Hair follicle dermal papilla cell (primary cell): ENCODE results near the gene CELSR3.

DNA sequence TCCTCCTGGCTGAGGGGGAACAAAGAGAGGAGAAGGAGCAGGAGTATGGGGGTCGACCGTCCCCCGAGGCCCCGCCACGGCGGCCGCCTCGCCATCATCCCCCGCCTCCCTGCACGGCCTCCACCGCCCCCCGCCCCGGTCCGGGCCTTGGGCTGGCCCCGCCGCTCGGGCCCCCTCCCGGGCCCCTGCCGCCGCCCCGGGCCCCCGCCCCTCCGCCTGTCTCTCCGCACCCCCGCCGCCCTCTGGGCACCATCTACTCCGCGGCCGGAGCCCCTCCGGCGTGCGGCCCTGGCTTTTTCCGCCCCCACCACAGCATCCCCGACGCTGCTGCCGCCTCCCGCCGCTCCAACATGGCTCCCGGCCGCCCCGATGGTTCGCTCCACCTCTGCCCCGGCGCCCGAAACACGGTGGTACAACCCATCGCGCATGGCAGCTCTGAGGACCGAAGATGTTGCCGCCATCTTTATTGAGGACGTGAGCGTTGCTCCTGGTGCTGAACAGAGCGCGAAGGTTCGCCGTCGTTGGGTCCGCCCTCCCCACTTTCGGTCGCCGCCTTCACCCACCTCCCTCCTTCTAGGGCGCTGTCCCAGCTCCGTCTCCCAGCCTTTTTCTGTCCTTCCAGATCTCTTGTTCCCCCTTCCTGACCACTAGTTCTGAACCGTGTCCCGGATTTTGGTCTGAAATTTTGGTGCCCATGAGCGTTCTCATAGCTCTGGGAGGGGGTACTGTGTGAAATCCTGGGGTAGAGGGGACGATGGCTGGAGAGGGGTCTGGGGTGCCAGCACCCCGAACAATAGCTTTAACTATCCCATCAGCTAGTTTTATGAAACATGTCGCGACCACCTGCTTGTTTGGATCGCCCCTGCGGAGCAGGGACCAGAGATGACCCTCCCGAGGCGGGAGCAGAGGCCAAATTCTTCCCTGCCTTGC, at the start of gene CELSR3:
Gene CELSR3 (minus strand): TSS at position 350 of the 930 bp plus-strand sequence.
- CAGE, long polyA plus RNA = no peak

GRCh38 chr3:48663467-48664537, 1.1 kb upstream of the CELSR3 start:
- CAGE, long polyA plus RNA = no peak

- CAGE, long polyA plus RNA = no peak
Measured at GRCh38 chr3:48687101-48687629, 1.4 kb upstream of the NCKIPSD start.

- CAGE, long polyA plus RNA = no peak
Measured at GRCh38 chr3:48691968-48692311, 6.2 kb upstream of the NCKIPSD start.

GRCh38 chr3:48695148-48695910, 9.6 kb upstream of the NCKIPSD start:
- CAGE, long polyA plus RNA = no peak

- CAGE, long polyA plus RNA = no peak
Measured at GRCh38 chr3:48929599-48929851, 10.9 kb downstream of the ARIH2 start.

DNA sequence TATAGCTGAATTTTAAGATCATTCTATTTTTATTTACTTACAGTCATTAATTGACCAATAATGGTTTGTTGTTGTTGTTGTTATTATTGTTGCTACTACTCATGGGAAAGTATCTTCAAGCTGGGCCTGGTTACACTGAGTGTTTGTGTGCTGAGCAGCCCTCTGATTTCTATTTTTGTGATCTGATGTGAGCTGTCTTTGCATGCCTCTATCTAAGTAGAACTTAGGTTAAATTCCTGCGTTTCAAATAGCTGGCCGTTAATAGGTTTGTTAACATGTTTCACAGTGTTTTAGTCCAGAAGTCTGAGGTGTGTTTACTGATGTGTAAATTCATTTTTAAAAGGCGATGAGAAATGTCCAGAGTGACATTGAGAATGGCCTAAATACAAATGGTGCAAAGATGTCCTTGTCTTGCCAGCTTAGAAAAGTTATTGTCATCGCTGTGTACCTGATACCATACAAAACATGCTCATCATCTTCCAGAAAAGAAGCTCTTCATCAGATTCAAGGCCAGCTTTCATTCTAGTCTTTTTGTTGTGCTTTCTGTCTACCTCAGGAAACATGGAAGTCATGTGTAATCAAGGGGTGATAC, 15.8 kb downstream of the ARIH2 start:
- CAGE, long polyA plus RNA = no peak

DNA sequence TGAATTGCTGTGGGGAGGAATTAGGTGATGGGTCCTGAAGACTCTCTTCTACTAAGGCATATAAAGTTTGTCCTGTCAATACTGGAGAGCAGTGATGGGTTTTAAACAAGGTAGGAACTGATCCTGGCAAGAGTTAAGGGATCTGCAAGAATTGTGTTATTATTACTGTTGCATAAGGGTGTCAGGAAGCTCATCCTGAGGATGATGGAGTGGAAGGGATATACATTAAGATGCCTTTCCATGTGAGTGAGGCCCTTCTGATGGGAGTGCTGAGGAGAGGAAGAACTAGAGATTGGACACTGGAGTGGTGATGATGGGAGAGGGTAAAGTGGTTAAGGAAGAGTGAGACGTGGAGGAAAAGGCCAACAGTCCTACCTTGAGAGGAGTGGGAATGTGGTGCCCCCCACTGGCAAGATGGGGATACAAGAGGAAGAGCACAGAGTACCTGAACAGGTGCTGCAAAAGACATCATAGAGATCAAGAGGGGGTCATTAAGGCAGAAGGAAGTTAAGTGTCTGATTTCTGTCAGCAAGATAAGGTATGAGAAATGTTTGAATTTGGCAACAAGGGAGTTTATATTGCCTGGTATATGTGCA, 33.8 kb downstream of the ARIH2 start:
- CAGE, long polyA plus RNA = no peak

DNA sequence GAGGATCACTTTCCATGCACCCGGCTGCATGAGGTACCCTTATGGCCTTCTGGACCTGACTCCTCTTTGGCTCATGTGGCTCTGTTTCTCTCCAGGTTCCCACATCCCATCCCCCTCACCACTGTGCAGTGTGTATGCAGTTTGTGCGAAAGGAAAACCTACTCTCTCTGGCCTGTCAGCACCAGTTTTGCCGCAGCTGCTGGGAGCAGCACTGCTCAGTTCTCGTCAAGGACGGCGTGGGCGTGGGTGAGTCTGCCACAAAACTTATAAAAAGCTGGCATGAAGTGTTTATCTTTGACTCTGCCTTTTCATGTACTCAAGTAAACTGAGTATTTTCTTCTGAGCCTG, 23.0 kb upstream of the P4HTM start:
- CAGE, long polyA plus RNA = no peak

- CAGE, long polyA plus RNA = no peak
Measured at GRCh38 chr3:49020143-49021154, 1.5 kb upstream of the NDUFAF3 start.

DNA sequence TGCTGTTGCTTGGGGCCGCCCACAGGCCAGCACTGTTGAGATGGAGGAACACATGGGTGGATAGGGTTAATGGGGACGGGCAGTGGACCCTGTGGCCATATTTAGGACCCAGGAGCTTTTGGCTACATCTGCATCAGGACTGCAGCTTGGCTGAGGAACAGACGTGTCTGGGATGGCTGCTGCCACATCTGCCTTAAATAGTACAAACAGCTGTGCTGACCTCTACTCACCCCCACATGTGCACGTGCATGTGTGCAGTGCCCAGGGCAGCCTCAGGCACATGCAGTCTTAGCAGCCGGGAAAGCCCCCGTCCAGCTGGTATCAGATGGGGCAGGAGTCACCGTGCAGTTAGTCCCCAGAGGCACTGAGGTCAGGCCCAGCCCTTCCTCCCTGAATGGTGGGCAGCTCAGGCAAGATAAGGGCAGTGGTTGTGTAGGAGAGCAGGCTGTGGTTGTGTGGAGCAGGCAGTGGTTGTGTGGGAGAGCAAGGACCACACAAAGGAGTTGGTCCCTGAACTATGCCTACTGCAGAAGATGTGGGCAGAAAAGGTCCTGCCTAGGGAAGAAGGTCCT, 3.4 kb downstream of the NDUFAF3 start:
- CAGE, long polyA plus RNA = no peak

DNA sequence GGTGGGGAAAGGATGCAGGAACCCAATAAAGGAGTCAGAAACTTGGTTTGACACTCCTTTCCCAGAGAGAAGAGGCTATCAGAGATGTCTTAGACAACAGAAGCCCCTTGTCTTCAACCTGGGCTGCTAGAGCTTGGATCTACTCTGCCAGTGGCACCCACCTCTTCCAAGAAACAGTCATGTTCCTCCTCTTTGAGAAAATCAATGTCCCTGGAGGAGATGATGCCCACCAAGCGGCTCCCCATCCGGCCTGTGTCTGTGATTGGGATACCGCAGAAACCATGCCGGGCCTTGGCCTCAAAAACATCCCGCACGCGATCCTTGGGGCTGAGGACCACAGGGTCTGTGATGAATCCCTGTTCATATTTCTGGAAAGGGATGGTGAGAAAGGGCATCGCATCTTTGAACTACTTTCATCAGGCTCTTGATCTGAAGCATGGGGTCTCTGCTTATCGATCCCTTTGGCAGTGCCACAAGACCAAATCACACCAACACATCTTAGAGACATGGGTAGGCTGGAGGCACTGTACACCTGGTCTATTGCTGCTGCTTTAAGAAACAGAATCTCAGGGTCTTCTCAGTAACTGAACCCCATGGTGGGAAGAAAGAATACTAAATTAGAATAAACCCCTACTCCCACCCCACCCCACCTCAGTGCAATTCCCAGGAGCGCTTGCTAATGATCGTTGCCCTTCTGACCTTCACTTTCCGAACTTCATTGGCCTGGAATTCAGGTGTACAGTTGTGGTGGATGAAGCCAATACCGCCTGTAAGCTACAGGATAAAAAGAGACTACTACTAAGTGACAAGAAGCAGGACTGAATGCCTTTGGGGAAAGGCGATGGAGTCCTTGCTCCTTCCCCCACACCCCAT, 1.4 kb downstream of the IMPDH2 start:
- CAGE, long polyA plus RNA = no peak

DNA sequence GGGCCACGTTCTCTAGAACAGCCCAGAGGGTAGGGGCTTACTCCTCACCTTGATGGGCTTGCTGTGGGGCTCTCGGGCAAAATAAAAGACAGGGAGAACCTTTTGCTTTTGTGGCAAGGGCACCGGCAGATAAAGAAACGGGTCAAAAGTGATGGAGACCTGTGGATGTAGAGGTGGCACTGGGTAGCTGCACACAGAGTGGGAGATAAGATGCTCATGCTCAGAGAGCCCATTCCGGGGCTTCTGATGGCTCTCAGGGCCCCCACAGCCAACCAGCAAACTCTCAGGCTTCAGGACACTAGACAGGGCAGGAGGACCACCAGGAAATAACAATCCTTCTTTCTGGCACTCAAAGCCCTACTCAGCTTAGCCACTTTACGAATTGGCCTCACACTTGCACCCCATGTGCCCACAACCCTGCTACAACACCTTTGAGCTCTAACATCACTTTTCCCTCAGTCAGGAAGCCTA, 6.5 kb downstream of the USP19 start:
- CAGE, long polyA plus RNA = no peak

GRCh38 chr3:49182076-49182489, 9.6 kb downstream of the C3orf84 start:
- CAGE, long polyA plus RNA = no peak

DNA sequence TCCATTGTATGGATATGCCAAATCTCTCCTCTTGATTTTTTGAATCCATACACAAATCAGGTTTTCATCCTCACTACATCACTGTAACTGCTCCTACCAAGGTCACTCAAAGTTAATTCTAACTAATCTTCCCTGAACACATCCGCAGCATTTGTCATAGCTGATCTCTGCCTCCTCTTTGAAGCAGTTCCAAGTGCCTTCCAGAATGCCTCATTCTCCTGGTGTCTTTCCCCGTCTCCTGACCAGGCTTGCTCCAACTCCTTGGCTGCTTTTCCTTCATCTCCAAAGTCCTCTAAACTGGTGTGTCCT, 1.2 kb upstream of the IHO1 start:
- CAGE, long polyA plus RNA = no peak

- CAGE, long polyA plus RNA = no peak
Measured at GRCh38 chr3:49294308-49294788, 17.3 kb upstream of the C3orf62 start.

DNA sequence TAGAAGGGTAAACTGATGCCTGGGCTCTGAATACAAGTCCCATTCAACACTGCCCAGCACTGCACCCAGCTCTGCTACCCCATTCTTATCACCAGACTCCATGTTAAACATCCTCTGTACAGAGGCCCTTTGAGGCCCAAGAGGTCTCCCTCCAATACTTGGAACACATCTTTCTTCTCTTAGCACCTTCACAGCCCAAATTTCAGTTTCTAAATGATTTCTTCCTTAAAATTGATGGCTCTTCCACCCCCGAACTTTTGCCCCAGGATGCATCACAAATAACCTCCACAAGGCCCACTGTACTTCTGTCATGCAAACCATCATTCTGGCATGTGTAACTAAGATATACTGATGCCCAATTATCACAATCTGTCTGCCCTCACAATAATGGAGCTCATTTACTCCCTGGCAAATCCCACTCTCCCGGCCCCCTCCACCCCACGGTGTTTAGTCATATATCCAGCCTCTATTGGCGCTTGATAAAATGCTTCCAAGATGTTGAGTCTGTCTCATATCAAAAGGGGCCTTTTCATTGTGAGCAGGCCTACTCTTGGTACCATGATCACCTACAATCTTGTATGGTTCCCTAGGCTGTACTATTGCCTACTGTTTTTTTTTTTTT, 12.6 kb upstream of the GPX1 start:
- CAGE, long polyA plus RNA = no peak

- CAGE, long polyA plus RNA = no peak
Measured at GRCh38 chr3:49461186-49462415, 8.5 kb upstream of the DAG1 start.

GRCh38 chr3:49498287-49498639, 28.2 kb downstream of the DAG1 start:
- CAGE, long polyA plus RNA = no peak

DNA sequence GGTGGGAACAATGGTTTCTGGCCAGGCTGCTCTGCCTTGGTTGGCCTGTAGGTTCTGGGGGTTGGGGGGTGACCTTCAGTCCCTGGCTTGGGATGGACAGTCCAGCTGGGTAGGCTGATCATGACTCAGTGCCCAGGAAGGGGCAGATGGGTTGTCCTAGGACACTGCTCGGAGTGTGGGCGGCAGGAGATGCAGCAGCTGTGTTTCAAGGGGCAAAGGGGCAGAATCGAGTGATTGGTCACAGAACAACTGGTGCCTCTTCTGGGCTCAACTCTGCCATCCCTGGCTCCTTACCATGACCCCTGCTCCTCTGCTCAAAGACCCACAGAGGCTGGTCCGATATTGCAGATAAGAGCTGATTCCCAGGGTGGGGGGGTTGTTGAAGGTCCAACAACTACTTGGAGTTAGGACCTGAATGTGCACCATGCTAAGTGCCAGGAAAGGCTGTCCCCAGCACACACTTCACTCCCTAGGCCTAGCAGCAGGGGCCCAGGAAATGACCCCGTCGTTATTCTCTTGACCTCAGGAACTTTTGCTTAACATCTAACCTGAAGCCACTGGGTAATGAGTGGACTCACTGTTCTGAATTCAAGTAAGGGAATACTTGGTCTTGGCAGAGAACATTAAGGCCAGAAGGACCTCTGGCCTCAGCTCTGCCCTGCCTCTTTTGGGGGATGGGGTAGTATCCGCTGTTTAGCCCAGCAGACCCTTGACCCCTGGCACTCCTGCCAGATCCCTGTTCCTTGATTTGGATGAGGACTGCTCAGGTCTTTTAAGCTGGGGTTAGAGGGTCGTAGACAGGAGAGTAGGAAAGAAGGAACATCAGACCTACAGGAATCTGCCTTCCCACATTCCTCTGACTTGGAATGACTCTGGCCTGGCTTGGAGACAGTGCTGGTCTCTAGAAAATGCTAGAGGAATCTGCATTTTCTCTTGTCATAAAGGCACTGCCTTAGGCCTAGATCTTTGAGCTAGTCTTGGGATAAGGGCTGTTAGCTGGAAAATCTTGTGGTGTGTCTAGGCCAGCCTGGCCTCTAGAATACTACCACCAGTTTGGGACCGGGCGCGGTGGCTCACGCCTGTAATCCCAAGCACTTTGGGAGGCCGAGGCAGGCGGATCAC, 17.8 kb upstream of the BSN start:
- CAGE, long polyA plus RNA = no peak